Neural crest cell (in vitro differentiated cells): ENCODE data around the genes ATP6V1FNB and NRF1.

DNA sequence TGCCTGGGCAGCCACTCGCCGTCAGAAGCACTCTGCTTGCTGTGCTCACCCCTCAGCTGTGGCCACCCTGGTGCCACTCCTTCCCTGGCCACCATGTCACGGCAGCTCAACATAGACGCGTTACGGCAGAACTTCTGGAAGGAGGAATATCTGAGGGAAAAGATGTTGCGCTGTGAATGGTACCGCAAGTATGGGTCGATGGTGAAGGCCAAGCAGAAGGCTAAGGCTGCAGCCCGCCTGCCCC lies at the start of gene ATP6V1FNB:
Gene ATP6V1FNB, plus strand, starts transcription at position 14 of the 244 bp plus-strand sequence.
- PRO-cap: no peak

DNA sequence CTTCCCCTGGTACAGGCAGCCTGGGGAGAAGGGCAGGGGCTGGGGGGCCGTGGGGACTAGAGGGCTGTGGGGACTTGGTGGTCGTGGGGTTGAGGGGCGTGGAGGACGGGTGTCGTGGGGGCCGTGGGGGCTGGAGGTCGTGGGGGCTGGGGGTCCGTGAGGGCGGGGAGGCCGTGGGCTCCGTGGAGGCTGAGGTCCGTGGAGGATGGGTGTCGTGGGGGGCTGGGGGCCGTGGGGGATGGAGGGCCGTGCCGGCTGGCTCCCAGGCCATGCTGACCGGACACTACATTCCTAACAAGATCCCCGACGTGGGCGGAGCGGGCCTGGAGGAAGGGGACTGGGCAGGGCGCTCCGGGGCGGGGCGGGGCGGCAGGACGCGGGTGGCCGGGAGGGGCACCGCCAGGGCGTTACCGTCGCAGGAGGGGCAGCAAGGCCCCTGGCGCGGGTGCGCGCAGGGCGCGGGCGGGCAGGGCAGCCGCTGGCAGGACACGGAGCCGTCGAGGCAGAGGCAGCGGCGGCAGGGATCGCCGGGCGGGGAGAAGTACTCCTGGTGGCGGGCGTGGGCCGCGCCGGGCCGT lies 19.9 kb downstream of the KCP start:
- PRO-cap: no peak

DNA sequence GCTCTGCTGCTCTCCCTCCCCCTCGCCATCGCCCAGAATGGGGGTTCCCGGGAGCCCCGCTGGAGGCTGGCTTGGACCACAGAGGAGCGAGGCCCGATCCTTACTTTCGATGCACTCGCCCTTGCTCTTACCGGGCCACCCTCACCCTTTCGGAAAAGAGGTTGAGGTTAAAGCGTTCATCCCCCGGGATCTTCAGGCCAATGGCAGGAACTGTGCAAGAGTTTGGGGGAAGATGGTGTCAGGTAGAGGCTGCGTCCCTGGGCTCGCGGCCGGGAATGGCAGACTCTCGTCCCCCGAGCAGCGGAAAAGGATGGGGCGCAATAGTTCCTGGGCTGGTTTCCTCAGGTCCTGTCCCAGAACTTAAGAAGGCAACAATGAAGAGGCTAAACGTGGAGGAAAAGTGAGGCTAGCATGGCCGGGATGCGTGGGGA lies 673 bp downstream of the IRF5 start:
- PRO-cap: no peak

GRCh38 chr7:129188885-129189860 lies 740 bp downstream of the SMO start:
- PRO-cap: bidirectional peak, plus-strand start at chr7:129189054, minus-strand start at chr7:129189085; bidirectional peak, plus-strand start at chr7:129189339, minus-strand start at chr7:129189376; bidirectional peak, plus-strand start at chr7:129189727, minus-strand start at chr7:129189444

DNA sequence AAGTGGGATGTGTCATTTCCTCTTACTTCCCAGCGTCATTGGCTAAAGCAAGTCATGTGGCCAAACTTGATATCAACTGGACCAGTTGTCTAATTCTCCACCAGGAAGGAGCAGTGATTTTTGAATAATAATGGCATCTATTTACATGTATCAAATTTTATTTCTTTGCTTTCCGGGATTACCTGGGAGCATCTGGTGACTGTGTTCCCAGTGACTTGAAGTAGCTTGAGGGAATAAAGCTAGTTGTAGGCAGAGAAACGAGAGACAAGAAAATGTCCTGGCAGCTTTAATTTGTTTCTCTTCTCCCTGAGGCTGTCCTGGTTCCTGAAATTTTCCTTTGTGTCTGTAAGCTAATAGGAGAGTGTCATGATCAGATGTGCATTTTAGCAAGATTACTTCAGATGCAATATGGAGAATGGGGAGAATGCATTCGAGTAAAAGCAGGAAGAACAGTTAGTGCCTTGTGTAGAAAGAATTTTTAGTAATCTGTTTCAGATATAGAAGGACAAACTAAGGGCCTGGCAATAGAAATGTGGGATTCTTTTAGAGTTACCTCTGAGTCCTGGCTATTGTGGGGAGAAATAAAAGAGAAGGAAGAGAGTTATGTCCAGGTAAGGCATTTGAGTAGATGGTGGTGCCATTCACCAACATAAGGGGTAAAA lies 38.6 kb downstream of the AHCYL2 start:
- PRO-cap: no peak

DNA sequence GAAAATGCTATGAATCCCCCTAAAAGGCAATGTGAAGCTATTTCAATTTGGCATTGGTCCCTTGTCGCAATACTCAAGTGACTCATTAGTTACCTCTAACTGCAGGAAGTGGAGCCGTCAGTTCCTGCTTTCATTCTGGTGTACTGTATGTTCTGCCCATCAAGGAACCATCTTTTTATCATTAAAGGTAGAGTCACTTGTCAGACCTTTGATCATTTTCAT lies 56.9 kb upstream of the STRIP2 start:
- PRO-cap: no peak

- PRO-cap: no peak
Observed at GRCh38 chr7:129388648-129389612, 45.3 kb upstream of the STRIP2 start.

DNA sequence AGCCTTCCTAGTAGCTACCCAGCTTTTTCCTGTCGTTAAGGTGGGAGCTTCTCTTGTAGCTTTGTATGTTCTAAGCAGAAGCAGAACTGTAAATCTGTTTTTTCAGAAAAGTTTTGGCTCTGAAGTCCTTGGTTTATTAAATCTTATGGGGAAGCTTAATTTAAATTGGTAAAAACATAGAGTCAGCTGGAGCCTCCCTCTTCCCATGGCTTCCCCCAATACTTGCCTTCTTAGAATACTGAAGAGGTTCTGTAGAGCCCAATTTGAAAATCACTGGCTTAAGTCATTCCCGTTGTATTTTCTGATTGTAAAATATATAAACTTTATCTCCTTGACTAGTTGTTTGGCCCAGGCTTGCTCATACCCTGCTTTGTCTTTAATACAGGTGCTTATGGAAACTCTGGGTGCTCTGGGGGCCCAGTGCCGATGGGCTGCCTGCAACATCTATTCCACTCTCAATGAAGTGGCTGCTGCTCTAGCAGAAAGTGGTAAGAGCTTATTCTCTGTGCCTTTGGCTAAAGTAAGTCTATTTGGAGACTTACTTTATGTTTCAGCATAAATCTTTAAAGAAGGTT lies 37.3 kb upstream of the STRIP2 start:
- PRO-cap: no peak

- PRO-cap: no peak
Observed at GRCh38 chr7:129460201-129461116, 26.2 kb downstream of the STRIP2 start.

- PRO-cap: no peak
Observed at GRCh38 chr7:129569663-129570155, 41.8 kb upstream of the NRF1 start.

DNA sequence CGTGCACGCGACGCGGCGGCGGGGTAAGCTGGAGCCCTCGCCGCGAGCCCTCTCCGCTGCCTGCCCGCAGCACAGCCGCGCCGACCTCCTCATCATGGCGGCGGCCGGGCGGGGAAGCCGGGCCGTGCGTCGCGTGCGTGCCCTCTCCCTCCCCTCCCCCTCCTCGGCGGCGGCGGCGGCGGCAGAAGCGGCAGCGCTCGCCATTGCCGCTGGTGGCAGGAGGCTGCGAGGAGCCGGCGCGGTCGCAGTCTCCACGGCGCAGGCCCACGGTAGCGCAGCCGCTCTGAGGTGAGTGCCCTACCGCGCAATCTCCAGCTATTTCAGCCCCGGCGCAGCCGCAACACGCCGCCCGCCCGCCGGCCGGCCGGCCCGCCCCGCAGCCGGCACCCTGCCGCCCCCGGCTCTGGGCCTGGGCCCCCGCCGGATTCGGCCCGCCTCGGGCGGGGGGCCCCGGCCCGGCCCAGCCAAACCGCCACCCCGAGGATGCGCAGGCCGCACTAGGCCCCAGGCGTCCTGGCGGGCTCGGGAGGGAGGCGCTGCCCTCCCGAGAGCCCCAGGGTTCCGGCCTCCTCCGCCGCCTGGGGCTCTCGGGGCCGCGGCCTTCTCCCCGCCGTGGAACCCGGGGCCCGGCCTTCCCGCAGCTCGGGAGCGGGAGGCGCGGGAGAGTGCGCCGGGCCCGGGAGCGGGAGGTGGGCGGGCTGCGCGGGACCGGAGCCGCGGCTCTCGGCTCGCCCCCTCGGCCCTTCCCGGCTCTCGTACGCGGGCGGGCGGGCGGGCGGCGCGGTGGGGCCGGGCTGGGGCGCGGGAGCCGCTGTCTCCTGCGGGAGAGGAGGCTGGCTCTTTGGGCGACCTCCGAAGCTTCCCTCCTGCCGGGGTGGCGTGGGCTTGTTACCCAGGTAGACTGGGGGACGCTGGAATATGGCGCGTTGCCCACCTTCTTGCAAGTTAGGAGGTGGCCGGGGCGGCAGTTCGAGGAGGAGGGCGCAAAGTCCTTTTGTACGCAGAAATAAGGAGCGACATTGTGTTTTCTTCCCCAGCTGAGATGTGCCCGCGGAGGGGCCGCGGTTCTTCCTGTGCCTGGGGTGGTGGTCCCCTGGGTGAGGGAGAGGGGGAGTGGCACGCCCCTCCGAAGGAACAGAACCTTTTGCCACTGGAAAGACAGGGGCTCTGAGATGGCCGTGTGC lies at the start of gene NRF1:
Gene NRF1, plus strand, starts transcription at position 184 of the 1,184 bp plus-strand sequence.
- PRO-cap: bidirectional peak, plus-strand start at position 203 of the sequence, minus-strand start at position 96 of the sequence; bidirectional peak, plus-strand start at position 768 of the sequence, minus-strand start at position 748 of the sequence

DNA sequence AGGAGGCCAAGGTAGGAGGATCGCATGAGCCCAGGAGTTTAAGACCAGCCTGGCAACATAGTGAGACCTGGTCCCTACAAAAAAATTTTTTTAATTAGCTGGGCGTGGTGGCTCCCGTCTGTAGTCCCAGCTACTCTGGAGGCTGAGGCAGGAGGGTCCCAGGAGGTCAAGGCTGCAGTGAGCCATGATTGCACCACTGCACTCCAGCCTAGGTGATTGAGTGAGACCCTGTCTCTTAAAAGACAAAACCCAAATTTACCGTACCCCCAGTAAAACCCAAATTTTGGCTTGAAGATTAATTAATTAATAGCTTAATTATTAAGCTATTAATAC lies 28.7 kb downstream of the NRF1 start:
- PRO-cap: no peak

DNA sequence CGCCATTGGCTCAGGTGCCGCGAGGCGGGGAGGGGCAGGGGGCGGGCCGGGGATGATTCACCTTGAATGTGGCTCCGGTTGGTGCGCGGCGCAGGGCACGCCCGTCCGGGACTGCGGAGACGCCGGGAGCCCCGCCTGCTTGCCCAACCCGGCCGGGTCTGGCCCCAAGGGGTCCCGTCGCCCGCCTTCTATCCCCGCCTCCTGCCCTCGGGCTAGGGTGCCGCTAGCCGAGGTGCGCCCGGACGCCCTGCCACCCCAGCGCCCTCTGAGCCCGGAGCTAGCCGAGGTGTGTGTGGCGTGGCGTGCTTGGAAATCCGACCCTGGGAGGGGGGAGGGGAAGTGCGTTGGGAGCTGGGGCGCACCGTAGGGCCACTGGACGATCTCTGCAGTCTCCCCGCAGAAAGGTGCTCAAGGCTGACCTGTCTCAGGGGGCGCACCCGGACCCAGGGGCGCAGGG lies 168.8 kb downstream of the NRF1 start:
- PRO-cap: no peak

DNA sequence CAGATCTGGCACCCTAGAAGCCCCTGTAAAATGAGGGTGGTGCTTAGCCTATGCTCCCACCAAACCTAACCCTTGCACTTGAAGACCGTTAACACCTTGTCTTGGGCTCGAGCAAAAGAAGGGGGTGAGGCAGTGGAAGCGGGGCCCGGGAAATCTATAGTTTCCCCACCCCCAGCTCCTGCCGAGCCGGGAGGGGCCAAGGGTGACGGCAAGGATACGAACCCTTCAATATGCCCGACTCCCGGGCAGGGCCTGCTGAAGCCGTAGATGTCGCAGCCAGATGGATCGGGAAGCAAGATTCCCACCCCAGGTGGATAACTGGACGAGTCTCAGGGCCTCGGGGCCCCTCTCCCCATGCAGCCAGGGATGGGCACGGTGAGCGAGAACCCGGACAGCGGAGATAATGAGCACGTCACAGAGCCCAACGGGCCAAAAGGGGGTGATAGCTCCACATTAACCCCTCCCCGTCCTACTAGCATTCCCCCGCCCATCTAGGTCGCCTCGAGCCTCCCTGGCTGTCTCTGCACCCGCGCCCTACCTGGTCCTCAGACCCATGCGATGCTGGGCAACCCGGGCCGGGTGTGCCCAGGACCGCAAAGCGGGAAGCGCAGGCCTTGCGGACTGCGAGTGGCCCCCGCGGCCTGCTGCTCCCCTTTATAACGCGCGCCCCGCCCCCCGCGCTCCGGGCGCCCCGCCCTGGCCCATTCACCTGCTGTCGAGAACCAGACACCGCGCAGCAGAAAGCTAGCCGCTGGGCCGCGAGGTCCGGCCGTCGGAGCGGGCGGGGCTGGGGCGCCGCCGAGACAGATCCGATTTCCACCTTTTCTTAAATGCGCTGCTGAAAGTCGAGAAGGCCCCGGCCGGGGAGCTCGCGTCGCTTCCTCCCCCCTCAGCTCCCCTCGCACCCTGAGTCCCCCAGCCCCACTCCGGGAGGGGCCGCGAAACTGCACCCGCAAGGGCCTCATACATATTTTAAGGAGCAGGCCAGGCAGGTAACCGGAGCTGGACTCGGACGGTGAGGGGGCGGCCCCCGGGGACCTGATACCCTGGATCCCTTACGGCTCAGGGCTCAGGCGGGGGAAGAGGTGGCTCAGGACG lies 170.1 kb downstream of the NRF1 start:
- PRO-cap: no peak

GRCh38 chr7:129831334-129831834 lies 121.4 kb downstream of the UBE2H start:
- PRO-cap: no peak

- PRO-cap: no peak
Observed at GRCh38 chr7:129832066-129833224, 120.3 kb downstream of the UBE2H start.

DNA sequence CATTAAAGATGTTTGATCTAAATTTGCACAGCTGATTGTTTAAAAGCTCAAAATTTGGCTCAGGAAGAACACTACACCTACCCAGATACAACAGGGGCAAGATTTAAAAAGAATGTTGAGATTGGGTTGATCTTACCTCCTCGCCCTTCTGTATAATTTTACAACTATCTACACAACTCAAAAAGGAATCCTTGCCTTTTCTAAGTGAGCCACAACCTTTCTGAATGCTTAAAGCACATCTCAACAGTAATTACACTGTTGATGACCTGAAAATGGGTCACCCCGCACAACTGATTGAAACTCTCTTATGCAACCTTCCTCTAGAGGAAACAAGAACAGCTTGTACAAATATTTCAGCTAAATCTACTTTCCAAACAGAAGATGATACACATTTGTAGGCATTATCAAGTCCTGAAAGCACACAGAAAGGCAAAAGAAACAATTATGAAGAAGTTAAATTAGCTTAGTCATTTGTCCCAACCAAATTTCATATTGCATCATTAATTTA lies 75.5 kb downstream of the UBE2H start:
- PRO-cap: no peak

GRCh38 chr7:130071047-130071880 lies 930 bp downstream of the KLHDC10 start:
- PRO-cap: no peak

- PRO-cap: no peak
Observed at GRCh38 chr7:130112646-130113269, 42.4 kb downstream of the KLHDC10 start.

GRCh38 chr7:130140450-130140865 lies 64.7 kb downstream of the TMEM209 start:
- PRO-cap: no peak